ENCODE measurements around a stretch of chr2.

- RRBS: no CpG with 5 or more reads among the region's 3 CpGs
These were observed 59.2 kb upstream of the PELI1 start for GRCh38 chr2:64203473-64203833.

GRCh38 chr2:64261876-64262529 is 117.8 kb upstream of the PELI1 start:
- RRBS: no CpG with 5 or more reads among the region's 6 CpGs

GRCh38 chr2:64263137-64263662 is 119.0 kb upstream of the PELI1 start:
- RRBS: no CpG with 5 or more reads among the region's 6 CpGs

DNA sequence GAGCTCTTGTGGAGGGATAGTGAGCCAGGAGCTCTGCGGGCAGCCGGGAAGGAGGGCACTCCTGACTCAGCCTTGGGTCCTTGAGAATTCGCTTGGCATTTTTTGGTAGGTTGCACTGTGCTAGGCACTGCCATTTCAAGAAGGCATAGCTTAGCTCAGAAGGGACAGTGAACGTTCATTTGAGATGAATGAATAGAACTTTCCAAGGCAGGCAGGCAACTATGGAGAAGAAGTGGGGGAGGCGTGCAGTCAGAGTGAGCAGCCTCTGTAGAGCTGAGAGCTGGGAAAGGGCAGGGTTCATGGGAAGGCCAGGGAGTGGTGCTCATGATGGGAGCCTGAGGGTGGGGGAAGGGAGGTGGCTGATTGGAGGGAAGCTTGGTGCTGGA is 47.7 kb upstream of the LGALSL start:
- RRBS: no CpG with 5 or more reads among the region's 5 CpGs

DNA sequence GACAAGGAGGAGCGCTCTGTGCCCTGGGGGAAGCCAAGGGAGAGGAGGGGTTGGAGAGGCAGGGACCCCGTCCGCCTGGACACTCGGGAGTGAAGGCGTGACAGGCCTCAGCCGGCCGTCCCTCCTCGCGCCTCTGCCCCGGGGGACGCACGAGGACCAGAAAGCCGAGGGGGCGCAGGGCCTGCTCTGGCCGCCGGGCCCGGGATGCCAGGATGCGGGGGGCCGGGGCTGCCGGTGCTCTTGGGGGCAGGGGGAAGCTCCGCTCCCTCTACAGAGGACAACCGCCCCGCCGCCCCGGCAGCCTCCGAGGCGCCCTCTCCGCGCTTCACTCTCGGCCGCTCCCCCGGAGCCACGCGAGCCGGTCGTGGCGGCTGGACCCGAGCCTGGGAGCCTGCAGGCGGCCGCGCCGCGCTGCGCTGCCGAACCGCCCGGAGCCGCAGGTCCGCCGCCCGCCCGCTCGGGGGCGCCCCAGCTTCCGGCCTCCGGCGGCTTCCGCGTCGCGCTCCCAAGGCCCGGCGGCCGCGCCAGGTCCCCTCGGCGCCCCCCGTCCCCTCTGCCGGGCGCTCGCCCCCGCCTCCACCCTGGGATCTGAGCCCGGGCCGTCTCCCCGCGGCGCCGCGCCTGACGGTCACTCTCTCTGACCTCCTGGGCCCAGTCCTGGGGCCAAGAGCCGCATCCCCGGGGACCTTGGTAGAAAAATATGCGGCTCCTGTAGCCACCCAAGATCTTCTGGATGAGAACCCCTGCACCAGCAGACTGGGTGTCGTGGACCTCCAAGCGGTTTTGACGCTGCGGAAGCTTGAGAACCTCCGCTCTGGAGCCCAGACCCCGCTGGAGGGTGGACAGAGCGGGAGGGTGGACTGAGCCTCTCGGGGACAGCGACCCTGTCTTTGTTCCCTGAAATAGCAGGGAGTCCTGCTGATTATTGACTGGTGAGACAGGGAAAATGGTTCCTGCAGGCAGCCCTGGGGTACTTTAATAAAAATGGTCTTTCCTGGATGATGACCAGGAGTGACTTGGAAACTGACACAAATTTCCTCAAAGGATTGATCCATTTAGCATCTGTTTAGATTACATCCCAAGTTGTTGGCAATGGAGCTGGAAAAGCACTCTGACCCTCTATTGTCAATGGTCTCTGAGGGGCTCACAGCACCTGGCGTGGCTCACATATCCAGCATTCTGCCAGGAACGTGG is 44.3 kb downstream of the SERTAD2 start:
- RRBS: 4% methylated on average over 62 of the region's 94 CpGs

DNA sequence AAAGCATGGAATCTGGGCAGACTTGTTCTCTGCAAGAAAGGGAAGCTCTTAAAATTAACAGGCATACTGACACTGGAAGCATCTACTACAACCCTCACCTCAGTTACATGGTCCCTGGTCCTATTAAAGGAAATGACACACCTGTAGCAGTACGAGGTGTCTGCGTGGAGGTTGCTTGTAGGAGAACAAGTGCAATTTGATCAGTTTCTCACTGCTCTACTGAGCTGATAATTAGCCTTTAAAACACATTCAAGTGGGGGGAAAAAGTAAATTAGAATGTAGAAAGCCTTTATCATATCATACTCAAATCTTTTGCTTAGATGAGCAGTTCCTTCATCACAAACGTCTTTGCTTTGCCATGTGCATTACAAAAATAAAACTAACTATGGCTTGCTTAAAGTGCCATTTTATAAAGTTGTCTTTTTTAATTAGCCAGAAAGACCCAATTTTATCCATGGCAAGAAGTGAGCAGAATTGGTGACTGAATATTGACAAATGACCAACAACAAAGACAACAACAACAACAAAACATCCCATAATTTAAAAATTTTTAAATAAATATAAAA is 20.0 kb downstream of the SERTAD2 start:
- RRBS: no CpG with 5 or more reads among the region's 3 CpGs

GRCh38 chr2:64750491-64751107 is 96.9 kb upstream of the SERTAD2 start:
- RRBS: no CpG with 5 or more reads among the region's 37 CpGs

- RRBS: no CpG with 5 or more reads among the region's 10 CpGs
These were observed 113.2 kb upstream of the SERTAD2 start for GRCh38 chr2:64766586-64767564.

- RRBS: 7% methylated on average over 5 of the region's 14 CpGs
These were observed 130.0 kb upstream of the SLC1A4 start for GRCh38 chr2:64859185-64859573.

DNA sequence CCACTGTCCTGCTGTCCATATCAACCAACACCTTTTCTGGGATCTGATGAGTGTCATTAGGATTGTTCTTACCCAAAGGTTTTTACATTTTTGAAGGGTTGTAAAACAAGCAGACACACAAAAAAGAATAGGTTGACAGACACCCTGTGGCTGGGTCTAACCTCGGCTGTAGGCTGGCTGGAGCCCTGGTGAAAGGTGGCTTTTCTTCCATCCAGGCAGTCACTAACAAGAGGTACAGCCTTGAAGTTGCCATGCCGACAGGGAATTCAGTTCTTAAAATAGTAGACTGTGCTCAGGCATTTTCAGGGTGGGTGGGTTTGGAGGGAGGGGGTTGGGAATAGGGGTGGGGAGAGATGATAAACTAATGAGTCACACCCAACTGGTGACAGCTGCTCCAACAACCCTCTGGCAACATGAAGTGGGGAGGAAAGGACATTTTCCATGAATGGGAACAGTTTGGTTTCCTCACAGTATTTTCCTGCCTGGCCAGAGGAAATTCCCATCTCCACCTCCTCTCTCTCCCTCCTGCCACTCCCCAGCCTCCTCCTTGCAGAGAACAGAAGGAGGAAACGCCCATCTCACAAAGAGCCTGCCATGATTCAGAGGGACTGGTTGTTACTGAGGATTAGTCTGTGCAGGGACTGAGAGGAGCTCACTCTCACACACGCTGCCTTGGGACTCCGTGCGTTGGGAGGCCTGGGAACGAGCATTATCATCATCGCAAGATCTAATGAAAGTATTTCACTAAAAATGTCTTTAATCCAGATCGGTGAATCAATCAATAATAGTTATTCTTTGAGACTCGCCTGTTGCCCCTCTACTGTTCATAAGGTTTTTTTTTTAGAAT is 113.0 kb upstream of the SLC1A4 start:
- RRBS: no CpG with 5 or more reads among the region's 10 CpGs

GRCh38 chr2:64880816-64881399 is 108.3 kb upstream of the SLC1A4 start:
- RRBS: no CpG with 5 or more reads among the region's 6 CpGs

- RRBS: 2% methylated on average over 5 of the region's 17 CpGs
These were observed 71.4 kb upstream of the SLC1A4 start for GRCh38 chr2:64917619-64918341.

DNA sequence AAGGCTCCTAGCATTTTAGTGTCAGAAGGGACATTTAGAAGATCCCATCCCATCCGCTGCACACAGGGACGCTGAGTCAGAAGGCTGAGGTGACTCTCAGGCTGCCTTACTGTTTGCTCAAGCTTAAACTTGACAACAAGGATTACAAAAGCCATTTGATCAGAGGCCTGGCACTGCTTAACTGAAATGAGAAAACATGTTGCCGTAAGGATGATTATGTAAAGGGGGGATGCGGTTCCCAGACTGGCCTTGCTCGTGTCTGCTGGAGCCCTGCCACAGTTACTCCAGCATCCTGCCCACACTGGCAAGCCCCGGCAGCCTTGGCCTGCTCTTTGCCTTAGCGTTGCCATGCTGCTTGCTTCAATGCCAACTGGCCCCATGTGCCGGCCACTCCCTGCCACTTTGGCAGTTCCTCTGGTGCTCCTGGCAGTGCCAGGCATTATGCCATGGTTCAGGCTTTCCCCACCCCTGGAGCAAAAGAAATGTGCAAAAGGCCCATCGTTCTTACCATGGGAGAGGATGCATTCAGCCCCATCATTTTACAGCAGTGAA is 45.5 kb upstream of the SLC1A4 start:
- RRBS: 5% methylated on average over 3 of the region's 9 CpGs

DNA sequence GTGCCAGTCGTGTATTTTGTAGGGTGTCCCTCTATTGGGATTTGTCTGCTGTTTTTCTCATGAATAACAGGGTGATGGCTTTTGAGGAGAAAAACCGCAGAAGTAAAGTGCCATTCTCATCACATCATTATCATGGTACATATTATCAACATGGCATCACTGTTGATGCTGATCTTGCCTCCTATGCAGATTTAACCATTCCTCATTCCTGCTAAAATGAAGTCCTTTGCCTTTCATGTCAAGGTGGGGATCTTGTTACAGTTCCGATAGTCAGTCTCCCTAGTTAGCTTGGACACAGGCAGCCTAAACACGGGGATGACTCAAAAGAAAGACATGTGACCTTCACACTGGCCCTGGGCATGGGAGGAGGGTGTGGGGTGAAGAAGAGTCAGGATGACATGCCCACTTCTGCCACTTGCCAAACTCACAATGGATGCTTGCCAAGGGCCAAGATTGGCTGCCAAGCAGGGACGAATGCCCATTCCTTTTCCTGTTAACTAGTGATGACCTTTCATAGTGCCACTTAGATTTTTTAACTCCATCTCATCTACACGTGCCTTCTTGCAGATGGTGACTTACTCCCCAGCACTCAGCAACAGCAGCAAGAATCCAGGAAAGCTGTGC is 14.0 kb upstream of the SLC1A4 start:
- RRBS: no CpG with 5 or more reads among the region's 6 CpGs

GRCh38 chr2:64990180-64990694 is 1.0 kb downstream of the SLC1A4 start:
- RRBS: 21% methylated on average over 5 of the region's 23 CpGs

- RRBS: no CpG with 5 or more reads among the region's 8 CpGs
These were observed 28.5 kb upstream of the CEP68 start for GRCh38 chr2:65027697-65028179.

DNA sequence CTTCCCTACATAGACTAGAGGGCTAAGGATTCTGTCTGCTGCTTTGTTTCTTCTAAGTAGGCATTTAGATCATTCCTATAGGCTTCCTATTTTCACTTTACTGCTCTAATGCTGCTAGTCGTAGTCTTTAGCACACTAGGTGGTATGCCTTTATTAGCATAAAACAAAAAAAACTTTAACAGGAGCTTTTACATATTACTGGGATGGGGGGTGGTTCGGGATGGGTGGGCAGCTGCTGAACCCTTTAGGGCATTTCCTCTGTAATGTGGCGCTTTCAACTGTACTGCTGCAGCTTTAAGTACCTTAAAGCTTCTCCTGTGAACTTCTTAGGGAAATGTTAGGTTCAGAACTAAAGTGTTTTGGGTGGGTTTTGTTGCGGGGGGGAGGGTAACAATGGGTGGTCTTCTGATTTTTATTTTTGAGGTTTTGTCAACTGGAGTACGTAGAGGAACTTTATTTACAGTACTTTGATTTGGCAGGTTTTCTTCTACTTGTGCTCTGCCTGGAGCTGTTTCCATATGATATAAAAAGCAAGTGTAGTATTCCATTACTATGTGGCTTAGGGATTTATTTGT is 41.4 kb downstream of the ACTR2 start:
- RRBS: no CpG with 5 or more reads among the region's 5 CpGs

DNA sequence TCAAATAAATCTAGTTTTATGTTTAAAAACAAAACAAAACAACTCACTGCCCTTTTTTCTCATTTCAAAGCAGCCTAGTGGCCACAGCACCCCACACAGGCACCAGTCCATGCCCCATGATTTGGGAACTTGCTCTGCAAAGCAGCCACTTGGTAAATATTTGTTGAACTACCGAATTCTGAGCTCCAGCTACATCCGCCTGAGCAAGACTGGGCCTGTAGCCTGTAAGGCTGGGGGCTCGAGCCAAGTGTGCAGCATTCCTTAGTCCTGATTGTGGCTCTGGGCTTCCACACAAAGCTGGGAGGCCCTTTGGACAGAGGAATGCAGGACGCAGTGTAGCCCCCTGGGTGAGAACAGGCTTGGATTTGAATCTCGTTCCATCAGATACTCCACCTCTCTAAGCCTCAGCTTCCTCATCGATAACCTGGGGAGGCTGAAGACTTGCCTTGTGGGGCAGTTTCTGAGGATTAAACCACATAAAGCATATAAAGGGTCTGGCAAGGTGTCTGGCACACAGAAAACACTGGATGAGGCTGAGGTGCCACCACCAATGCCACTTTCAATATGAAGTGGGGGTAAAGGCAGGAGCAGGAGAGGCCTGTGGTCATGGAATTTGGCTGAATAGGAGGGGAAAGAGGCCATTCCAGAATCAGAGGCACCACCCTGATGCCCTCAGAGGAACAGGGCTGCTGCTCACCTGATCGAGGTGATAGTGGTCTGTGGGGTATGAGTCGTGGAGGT is 88.6 kb downstream of the ACTR2 start:
- RRBS: no CpG with 5 or more reads among the region's 8 CpGs

- RRBS: no CpG with 5 or more reads among the region's 4 CpGs
These were observed 64.9 kb downstream of the SPRED2 start for GRCh38 chr2:65367425-65367901.

GRCh38 chr2:65434731-65435300 is 2.4 kb upstream of the SPRED2 start:
- RRBS: no CpG with 5 or more reads among the region's 3 CpGs